CD14-positive monocyte (primary cell): ENCODE measurements around a stretch of chrX.

GRCh38 chrX:41389007-41389774 is 55.2 kb downstream of the DDX3X start:
- CAGE, long polyA plus RNA, result no peak

- CAGE, long polyA plus RNA, result no peak
These were observed 5.1 kb upstream of the GPR82 start for GRCh38 chrX:41718974-41719201.

- CAGE, long polyA plus RNA, result no peak
These were observed 3.4 kb upstream of the GPR82 start for GRCh38 chrX:41720585-41721001.

DNA sequence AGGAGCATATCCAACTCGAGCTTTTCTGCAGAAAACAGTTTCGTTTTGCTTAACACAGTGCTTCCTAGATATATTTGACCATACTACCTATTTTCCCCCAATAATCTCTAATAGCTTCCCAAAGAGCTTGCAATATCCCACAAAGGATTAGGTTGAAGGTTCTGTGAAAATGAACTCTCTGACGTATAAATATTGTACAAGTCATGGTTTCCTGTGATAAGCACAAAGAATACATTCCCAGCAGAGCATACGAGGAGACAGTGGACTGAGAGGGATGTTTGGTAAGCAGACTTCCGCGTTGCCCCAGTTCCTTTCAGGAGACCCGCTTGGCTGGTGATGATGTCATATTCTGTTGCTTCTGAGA is 323.8 kb upstream of the CASK start:
- CAGE, long polyA plus RNA, result no peak

- CAGE, long polyA plus RNA, result no peak
These were observed 1.4 kb upstream of the MAOA start for GRCh38 chrX:43654531-43655182.

DNA sequence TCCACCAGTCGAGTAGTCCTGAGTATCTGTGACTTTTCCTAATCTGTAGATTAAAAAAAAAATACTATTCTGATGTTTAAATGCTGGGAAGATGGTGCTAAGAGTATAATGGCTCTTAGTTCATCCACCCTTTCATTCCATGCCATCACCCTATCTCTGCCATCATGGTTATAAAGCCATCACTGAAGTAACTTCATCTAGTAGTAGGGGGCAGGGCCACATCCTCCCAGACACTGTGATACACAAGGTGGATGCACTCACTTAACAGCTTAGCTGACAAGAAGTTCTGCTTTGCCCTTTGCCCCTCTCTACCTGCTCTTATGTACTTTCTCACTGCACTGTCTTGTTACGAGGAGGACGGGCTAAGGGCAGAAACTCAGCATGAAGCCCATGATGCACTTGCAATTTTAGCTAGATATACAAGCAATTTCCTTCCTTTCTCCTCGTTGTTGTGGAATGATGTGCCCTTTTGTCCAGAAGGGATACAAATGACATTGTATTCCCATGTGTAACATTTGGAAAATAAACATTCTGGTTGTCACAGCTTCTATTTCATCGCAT is 47.0 kb downstream of the MAOA start:
- CAGE, long polyA plus RNA, result no peak

GRCh38 chrX:44157658-44158159 is 184.5 kb upstream of the NDP start:
- CAGE, long polyA plus RNA, result no peak

GRCh38 chrX:44225515-44225902 is 118.0 kb downstream of the EFHC2 start:
- CAGE, long polyA plus RNA, result no peak

DNA sequence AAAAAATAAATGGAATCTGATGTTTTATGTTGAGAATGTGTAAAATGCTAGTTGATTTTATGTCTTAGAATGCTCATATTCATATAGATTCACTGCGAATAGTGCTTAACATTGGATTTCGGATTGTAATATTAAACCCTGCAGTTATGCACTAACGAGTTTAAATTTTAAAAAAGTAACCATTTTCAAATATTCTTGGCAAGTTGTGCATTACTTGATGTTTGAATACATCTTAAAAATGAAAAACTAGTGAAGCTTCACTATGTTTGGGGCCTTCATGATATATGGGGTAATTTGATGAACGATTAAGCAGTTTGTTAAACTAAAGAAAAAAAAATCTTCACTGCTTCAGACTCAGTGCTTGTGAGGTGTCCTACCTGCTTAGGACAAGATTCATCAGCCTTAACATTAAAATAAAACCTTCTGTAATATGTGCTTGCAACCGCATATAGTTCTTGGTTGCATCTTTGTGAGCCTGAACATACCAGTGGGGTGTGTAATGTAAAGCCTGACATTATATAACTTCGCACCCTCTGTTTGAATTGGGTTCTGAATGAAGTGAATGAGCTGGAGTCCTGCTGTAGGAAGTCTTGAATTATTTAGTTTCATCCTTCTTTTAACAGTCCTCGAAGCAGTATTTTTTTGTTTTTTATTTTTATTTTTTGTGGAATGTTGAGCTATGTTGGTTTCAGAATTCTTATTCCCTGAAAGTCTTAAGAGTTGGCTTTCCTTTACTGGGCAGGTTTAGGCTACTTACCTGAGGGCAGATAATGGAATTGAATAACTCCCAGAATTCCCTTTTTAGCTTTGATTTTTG is 3.0 kb downstream of the KDM6A start:
- CAGE, long polyA plus RNA, result no peak

GRCh38 chrX:45017636-45018230 is 144.7 kb downstream of the KDM6A start:
- CAGE, long polyA plus RNA, result no peak

GRCh38 chrX:45758974-45759584 is 558.4 kb upstream of the DIPK2B start:
- CAGE, long polyA plus RNA, result no peak

GRCh38 chrX:46125179-46125461 is 322.0 kb upstream of the KRBOX4 start:
- CAGE, long polyA plus RNA, result no peak

DNA sequence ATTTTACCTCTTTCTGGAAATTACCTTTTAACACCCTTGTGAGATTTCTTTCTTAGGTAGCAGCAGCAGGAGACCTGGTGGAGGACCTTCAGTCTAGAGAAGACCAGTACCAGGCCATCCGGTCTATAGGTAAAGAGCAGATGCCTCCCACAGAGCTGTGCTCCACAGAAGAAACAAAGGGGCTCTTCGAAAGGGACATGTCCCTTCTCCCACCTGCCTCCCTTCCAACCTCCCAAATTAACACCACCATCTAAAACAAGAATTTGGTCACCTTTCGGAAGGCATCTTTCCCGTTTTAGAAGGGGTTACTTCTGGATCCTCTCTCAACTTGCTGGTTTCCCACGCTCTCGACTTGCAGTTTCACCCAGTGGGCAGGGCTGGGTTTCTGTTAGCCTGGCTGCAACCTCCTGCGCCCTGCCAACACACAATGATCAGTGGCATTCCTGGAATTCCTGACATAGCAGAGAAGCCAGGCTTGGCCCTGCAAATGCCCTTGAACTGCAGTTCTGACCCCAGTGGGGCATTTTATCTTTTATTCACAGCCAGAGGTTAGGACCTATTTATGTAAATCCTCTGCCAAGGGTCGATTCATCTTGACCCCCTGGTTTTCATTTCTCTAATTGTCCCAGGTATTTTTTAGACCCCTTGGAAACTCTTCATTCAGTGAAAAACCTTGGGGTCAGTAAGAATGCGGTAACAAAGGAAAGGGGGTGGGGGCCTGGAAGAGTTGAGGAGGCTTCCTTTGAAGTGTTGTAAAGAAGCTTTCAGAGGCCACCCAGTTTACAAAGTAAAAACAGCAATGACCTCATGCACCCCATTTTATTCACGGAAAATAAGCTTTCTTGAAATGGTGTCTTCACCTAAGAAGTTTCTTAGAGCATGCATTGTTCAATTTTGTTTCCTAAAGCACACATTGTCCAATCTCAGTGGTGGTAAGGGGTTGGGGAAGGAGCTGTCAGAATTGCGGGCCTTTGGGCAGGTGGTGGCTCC is 119.5 kb upstream of the KRBOX4 start:
- CAGE, long polyA plus RNA, result no peak

DNA sequence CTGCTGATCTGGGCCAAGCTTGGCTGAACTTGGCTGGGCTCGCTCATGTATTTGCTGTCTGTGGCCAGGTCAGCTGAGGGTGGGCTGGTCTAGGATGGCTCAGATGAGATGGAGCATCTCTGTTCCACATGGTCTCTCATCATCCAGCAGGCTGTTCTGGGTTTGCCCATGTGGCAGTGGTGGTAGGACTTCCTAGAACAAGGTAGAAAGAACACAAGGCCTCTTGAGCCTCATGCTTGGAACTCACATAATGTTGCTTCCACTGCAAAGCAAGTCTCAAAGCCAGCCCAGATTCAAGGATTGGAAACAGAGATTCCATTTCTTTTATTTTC is 16.4 kb upstream of the SLC9A7 start:
- CAGE, long polyA plus RNA, result no peak

DNA sequence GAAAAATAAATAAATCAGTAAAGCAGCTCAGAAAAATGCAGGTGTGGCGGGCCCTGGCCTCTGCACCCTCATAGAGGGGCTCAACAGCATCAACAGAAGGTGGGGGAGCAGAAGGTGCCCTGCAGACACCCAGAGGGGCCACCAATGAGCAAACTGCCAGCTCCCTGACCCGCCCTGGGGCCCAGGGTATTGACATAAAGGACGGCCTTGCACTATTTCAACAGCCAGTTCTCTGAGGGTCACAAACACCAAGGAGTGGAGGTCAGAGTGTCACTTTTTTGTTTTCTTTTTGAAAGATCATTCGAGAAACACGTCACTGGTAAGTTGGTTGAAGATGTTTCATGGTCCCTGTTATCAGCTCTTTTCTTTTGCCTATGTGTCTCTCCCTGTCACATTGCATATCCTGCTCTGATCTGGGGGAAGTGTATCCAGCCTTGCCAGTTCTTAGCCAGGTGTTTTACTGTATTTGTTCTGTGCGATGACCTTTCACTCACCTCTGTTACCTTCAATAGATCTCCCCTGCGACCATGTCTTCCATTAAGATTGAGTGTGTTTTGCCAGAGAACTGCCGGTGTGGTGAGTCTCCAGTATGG is 2.5 kb downstream of the RGN start:
- CAGE, long polyA plus RNA, result no peak

- CAGE, long polyA plus RNA, result no peak
These were observed 380 bp downstream of the NDUFB11 start for GRCh38 chrX:47144067-47144577.

DNA sequence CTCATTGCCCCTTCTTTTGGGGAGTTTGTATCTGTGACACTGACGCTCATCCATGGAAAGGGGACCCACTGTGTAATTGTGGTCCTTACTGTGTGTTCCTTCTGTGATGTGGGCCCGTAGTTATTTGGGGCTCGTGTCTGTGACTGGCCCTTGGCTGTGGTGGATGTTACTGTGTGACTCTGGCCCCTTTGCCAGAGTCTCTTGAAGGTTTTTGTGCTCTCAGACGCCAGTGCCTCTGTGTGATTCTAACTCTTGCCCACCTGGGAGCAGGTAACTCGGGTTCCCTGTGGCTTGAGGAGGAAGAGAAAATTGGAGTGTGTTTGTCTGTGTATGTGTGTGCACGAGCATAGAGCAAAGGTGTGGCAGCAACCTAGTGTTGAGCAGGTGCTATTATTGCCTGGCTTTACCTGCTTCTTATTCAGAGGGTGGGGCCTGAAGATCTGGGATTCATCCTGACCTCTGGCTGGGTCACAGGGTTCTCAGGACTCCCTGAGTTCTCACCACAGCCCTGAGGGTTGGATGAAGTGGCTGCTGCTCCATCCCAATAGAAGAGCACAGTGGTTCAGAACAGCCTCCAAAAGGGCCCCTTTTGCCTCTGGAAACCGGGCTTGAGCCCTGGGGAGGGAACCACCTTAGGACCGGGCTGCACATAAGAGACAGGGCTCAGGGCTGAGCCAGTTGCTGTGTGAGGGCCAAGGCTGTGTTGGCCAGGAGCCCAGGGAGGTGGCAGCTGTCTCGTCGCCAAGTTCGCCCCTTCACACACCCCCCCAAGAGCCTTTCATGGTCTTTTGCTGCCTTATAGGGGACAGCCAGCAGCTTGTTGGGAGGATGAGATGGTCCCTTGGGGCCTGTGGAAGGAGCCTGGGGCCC is 1.3 kb downstream of the RBM10 start:
- CAGE, long polyA plus RNA, result no peak

- CAGE, long polyA plus RNA, result no peak
These were observed 2.9 kb downstream of the UBA1 start for GRCh38 chrX:47196356-47197106.

DNA sequence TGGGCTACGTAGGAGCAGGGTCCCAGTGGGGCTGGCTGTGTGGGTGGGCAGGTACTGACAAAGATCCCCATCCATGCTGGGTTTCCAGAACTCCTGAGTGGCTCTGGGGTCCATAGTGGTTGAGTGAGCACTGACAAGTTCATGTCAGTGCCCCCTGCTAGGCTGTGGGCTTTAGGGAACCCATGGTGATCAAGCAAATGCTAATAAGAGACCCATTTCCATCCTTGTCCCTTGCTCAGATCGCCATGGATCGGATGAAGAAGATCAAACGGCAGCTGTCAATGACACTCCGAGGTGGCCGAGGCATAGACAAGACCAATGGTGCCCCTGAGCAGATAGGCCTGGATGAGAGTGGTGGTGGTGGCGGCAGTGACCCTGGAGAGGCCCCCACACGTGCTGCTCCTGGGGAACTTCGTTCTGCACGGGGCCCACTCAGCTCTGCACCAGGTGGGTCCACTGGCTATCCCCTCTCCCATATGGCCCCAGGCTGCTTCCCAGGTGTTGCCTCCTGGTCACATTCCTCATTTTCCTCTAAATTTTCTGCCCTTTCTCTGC is 4.9 kb downstream of the CDK16 start:
- CAGE, long polyA plus RNA, result no peak

DNA sequence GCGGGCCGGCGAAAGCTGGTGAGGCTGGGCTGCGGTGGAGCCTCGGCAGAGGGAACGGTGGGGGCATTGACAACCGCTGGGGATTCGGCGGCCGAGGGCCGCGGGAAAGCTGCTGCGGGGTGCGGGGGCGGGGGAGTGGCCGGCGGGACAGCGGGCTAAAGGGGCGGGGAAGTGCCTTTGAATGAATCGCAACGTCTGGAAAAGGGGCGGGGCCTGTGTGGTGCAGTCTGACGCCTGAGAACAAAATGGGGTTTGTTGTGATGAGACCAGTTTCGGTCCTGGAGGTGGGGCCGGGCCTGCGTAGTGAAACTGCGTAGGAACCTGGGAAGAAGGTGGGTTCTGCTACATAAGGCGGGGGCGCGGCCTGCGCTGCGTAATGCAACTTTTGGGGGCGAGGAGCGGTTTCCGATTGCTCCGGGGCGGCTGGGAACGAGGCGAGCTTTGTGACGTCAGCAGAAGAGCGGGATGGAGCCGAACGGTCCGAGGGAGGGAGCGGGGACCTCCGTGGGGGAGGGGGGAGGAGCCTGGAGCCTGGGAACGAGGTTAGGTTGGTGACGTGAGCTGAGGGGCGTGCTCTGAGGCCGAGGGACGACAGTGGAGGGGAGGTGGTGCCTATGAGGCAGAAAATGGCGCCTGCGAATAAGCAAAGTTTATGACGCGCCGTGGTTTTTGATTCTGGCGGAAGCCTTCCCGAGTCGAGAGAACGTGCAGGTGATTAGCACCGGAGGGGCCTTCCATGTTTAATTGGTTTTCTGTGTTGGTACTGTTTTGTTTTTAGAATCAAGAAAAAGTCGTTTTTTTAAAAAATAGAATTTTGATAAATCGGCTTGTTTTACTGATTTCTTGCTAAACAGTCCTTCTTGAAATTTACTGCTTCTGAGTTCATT is 636 bp downstream of the USP11 start:
- CAGE, long polyA plus RNA, result no peak